Trachea (tissue), 1 donor: ENCODE measurements around a stretch of chr19.

DNA sequence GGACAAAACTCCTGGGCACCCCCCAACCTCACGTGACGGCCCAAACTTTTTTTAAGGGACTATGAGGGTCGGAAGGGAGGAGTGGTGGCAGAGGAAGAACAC, 2.0 kb downstream of the ERF start:
- PRO-cap: unidirectional peak, plus-strand start at position 81 of the sequence

- PRO-cap: no peak
These were observed 10.2 kb downstream of the CIC start for GRCh38 chr19:42279084-42279760.

DNA sequence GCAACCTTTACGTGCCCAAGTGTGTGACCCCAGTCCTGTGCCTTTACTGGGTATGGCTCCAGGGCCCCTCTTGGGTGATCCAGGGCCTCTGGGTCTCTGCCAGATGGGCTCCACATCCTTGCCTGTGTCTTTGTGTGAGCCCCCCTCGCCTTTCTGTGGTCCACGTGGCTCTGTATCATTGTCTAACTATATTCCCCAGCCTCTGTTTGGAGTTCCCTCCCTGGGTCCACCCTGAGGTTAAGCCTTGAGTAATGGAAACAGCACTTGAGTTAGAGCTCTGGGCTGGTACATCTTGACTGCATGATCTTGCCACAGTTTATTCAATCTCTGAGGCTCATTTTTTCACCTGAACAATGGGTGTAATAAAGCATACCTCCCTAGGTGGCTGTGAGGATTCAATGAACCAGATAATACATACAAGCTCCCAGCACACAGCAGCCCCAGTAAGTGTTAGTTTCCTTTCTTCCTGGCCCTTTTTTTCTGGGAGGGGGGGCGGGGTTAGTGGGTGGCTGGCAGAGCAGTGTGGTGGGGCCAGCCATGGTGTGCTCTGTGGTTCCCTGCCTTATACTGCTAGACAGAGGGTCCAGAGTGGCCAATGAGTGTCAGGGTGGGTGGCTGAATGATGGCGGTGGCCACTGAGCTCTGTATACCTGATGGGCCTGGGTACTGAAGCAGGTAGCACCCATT, 13.5 kb downstream of the CIC start:
- PRO-cap: bidirectional peak, plus-strand start at position 272 of the sequence, minus-strand start at position 157 of the sequence

- PRO-cap: unidirectional peak, minus-strand start at chr19:42365266
These were observed 24.9 kb downstream of the CNFN start for GRCh38 chr19:42365197-42365548.

DNA sequence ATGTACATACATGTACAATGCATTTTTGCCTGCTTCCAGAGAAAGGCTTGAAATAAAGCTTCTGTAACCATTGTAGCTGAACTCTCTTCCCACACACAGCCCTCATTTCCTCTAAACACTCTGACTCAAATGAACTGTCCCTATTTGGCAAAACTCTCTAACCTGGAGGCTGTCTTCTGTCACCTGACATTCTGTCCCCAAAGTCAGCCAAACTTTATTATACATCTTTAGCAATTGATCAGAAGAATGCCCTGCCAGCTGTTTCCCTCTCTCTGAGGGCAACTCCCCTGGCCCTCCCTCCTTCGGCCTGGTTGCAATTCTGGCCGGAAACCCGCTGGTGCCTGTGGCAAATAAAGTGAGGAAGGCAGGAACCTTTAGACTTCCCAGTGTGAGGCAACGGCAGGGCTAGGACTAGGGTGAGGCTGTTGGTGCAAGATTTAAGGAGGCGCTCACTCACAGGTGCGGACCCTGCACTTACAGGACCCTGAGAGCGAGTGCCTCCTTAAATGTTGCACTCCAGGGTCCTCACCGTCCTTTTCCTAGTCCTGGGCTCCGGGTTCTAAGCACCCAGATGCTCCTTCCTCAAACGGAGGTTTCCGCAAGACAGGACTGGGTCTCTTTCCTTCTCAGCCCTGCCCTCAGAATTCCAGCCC, 1.6 kb downstream of the ETHE1 start:
- PRO-cap: bidirectional peak, plus-strand start at position 233 of the sequence, minus-strand start at position 117 of the sequence

GRCh38 chr19:43574306-43574810, 969 bp downstream of the XRCC1 start:
- PRO-cap: no peak

DNA sequence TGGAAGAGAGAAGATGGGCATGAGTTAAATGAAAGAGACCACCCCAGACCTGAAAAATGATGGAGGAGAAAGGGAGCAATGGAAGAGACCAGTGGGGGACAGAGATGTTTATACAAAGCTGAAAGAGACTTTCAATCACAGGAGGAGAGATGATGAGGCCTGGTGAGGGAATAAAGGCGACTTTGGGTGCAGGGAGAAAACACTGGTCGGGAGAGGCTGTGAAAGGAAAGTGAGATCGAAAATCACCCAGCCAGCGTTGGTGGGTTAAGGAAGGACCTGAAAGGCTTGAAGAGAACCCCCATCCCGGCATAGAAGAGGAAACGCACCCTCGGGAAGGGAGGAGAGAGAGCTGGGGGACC, 4.3 kb downstream of the PINLYP start:
- PRO-cap: no peak

GRCh38 chr19:43600332-43600618, 3.9 kb downstream of the ZNF576 start:
- PRO-cap: no peak

DNA sequence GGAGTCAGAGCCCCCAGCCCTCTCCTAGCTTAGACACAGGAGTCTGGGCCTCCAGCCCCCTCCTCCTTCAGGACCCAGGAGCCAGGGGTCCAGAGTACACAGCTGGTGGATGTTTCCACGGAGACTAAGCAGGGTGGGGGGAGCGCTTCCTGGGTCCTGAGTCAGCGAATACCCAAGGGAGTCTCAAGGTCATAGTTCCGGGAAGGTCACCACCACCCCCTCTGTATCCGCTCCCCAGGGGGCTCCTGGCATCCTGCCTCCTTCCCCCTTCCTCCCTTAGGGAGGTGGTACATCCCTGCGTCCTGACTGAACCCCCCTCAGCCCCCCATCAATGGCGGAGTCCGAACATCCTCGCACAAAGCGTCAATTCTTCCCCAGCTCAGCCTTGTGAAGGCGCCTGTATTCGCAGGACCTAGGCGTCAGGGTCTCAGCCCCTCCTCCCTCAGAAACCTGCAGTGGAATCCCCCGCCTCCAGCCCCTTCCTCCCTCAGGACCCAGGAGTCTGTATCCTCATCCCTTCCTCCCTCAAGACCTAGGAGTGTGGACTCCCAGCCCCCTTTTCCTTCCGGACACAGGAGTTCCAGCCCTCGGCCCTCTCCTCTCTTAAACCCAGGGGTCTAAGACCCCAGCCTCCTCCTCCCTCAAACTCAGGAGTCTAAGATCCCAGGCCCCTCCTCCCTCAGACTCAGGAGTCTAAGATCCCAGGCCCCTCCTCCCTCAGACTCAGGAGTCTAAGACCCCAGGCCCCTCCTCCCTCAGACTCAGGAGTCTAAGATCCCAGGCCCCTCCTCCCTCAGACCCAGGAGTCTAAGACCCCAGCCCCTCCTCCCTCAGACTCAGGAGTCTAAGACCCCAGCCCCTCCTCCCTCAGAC, 4.4 kb downstream of the CADM4 start:
- PRO-cap: no peak

DNA sequence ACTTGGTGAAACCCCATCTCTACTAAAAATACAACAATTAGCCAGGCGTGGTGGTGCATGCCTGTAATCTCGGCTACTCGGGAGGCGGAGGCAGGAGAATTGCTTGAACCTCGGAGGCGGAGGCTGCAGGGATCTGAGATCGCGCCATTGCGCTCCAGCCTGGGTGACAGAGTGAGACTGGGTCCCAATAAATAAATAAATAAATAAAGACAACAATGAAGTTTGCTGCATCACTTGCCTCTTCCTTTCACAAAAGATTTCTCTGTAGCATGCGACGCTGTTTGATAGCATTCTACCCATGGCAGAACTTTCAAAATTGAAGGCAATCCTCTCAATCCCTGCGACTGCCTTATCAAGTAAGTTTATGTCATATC, 4.9 kb upstream of the IRGC start:
- PRO-cap: no peak

DNA sequence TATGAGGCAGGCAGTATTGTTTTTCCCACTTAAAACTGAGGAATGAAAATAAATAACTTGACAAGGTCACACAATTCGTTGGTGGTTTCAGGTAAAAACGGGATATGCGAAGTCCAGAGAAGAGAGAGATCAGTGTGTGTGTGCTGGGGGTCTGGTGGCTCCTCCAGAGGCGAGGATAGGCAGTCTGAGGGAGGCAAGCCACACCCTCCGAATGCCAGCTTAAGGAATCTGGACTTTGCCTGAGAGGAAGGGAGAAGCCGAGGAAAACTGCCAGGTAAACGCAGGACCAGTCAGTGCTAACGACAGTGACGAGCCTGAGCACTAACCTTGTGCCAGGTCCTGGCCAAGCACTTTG, 15.4 kb downstream of the SMG9 start:
- PRO-cap: bidirectional peak, plus-strand start at position 293 of the sequence, minus-strand start at position 213 of the sequence

DNA sequence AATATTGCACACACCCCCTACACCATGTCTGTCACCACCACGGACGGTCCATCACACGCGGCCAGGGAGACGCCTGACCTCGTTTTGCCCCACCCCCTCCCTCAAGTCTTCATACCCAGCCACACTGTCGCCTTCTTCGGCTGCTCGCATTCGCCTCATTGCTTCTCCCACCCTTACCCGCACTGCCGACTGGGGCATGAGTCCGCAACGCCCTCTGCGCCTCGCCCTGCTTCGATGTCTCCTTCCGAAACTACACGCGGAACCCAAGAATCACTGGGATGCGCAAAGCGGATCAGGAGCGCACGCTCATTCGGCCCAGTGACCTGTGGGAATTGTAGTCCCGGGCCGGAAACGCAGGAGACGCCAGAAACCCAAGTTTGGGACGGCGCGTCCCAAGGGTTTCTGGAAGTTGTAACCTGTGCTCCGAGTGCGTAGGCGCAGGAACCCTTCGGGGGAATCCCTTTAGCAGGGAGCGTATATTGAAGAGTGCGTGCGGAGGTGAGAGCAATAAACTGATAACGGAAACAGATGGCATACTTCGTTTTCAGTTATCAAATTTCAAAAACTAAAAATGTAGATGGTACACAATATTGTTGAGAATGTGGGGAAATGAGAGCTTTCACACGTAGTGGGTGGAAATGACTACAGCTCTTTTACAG, 6.6 kb upstream of the ZNF283 start:
- PRO-cap: no peak

DNA sequence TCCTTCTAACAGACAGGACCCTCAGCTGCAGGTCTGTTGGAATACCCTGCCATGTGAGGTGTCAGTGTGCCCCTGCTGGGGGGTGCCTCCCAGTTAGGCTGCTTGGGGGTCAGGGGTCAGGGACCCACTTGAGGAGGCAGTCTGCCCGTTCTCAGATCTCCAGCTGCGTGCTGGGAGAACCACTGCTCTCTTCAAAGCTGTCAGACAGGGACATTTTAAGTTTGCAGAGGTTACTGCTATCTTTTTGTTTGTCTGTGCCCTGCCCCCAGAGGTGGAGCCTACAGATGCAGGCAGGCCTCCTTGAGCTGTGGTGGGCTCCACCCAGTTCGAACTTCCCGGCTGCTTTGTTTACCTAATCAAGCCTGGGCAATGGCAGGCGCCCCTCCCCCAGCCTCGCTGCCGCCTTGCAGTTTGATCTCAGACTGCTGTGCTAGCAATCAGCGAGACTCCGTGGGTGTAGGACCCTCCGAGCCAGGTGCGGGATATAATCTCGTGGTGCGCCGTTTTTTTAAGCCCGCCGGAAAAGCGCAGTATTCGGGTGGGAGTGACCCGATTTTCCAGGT, 17.2 kb downstream of the ZNF404 start:
- PRO-cap: no peak

DNA sequence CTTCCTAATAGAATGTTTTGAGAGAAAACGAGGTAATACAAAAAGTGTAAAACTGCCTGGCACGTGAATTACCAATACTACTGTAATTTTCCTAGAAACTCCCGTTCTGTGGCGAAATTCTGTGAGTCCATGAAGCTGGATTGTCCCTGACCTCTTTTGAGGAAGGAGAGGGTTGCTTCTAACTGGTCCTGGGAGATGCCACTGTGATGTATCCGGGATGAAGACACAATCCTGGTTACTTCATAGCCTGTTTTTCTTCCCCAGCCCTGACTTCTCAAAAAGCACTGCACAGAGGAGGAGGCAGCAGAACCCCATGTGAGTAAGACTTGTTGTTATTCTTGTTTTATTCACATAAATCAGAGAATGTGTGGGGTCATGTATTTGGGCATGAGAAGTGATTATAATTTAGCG, 598 bp downstream of the ZNF226 start:
- PRO-cap: no peak

- PRO-cap: no peak
These were observed 23.3 kb downstream of the ZNF227 start for GRCh38 chr19:44235500-44236261.

DNA sequence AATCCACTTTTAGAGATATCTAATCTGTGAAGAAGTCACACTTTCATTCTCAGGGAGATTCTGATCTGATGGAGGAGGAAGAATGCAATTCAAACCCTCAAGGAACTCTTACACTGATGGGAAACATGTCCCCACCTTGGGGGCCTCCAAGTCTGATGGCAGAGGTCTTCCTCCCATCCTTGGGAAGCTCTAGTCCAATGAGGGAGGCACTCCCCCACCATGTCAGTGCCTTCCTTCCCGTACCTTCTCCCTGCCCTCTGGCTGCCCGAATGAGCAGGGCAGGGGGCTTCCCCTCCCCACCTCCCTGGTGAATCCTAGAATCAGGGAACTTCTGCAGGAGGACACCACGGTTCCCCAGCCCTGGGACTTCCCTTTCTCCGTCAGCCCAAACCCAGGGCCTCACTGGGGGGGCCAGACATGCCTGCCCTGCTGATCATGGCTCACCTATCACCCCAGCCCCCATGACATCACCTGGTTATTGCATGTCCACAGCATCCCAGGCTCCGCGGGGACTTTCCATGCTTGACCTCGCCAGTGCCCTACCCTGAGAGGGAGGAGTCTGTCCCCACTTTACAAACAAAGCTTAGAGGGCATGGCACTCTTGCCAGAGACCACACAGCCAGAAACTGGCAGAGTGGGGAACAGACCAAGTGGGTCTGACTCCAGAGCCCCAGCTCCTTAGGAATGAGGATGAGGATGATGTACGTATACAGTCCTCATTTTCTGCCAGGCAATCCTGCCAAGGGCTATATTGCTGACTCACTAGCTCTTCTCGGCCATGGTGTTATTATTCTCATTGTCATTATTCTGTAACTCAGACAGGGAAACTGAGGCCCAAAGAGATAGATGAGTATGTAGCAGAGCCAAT, 9.7 kb upstream of the BCL3 start:
- PRO-cap: no peak

DNA sequence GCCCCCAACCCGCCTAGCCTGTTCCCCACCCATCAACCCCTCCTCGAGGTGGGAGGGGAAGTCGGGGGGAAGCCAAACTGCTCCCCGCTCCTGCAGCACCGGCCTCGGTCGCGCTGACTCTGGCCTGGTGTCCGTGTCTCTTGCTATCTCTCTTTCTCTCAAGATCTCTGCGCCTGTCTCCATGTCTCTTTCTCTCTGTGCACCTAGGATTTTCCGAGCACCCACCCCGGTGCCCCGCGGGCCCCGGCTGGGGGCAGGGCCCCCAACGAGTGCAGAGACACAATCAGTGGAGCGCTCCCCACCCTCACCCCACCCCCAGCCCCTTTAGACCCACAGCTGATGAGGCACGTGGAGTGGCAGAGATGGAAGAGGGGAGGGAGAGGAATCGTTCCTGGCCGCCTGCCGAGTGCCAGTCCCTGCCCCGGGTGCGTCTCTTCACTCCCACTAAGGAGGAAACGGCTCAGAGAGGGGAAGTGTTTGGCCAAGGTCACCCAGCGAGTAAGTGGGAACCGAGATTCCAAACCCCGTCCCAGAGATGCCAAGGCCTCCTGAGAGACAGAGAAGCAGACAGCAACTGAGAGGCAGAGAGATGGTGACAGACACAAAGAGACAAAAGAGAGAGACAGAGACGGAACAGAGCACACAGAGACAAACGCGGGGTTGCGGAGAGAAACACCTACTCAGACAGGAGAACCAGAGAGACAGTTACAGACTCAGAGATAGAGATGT, 713 bp upstream of the BCL3 start:
- PRO-cap: bidirectional peak, plus-strand start at position 35 of the sequence, minus-strand start outside the sequence

GRCh38 chr19:44750087-44750438, 1.6 kb downstream of the BCL3 start:
- PRO-cap: no peak

GRCh38 chr19:44761053-44761451, 12.5 kb downstream of the BCL3 start:
- PRO-cap: no peak

DNA sequence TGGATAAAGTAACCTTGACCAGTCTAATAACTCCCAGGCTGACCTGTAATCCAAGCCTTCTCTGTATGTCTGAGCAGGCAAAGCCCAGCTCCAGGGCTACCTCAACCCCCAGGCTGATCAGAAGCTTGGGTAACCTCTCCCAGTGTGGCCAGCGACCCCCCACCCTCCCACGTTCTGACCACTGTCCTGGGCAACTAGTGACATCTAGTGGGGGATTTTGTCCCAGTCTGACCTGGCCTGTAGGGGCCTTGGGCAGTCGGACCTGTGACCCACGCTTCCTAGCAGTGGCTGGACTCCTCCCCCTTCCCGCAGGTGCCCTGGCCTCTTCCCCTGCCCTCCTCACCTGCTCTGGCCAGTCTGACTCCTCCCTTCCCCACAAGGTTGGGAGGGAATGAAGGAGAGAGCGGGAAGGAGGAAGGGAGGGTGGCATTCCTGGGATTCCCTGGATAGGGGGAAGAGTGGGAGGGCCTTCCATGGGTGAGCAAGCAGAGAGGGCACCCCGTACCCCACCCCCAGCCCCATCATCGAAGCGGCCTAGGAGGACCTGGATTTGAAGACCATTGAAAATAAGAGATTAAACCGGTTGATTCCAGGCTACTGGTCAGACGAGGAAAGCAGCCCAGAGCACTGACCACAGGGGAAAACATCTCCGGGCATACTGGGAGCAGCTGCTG, 848 bp upstream of the BCAM start:
- PRO-cap: no peak